CD14-positive monocyte (primary cell): ENCODE measurements around the genes CACNG1 and C17orf58.

GRCh38 chr17:67043950-67044700, at the start of gene CACNG1:
Gene CACNG1 (plus strand): TSS chr17:67044554.
- CAGE, long polyA plus RNA = no peak

GRCh38 chr17:67156927-67157373, 88.0 kb downstream of the HELZ start:
- CAGE, long polyA plus RNA = no peak

DNA sequence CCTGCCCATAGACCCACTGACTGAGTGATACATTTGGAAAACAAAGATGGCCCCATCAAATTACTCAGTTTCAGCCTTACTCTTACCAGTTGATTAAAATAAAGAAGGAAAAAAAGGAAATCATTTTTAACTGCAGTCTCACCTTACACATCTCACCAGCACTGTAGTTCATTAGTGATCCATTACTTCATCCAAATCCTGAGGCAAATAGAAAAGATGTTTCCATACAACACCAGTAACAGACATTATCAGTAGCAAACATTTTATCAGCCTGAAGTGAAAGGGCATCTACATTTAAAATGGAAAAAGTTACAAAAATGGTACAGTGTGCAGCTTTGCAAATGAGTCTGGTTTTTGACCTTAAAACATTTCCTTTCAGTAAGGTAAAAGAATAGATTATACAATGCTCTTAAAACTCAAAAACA, 1.3 kb downstream of the HELZ start:
- CAGE, long polyA plus RNA = no peak

- CAGE, long polyA plus RNA = no peak
Measured at GRCh38 chr17:67260106-67260994, 15.4 kb upstream of the HELZ start.

DNA sequence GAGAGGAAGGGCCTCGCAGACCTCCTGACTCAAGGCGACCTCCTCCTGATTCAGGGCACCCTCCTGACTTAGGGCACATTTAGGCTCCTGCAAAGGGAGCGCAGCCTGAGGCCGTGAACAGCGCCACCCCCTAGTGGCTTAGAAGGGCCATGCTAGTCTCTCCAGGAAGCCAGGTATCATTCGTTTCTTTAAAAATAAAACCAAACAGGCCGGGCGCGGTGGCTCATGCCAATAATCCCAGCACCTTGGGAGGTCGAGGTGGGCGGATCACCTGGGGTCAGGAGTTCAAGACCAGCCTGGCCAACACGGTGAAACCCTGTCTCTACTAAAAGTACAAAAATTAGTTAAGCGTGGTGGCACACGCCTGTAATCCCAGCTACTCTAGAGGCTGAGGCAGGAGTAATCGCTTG, 48.8 kb upstream of the HELZ start:
- CAGE, long polyA plus RNA = no peak

DNA sequence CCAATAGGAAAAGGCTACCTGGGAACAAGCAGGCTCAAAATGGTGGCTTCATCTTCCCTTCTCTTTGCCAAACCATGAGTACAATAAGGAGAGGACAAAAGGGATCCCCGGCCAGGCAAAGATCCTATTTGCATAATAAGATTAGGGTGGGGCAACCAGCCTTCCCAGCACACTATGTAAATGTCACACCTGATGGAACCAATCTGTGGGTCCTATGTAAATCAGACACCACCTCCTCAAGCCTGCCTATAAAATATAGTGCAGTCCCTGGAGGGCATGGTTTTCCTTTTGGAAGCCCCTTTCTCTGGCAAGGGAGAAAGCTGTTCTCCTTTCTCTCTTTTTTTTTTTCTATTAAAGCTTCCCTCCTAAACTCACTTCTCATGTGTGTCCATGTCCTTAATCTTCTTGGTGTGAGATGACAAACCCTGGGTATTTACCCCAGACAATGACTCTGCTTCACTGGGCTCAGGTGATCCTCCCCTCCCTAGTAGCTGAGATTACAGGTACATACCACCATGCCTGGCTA, 44.2 kb downstream of the PSMD12 start:
- CAGE, long polyA plus RNA = no peak

DNA sequence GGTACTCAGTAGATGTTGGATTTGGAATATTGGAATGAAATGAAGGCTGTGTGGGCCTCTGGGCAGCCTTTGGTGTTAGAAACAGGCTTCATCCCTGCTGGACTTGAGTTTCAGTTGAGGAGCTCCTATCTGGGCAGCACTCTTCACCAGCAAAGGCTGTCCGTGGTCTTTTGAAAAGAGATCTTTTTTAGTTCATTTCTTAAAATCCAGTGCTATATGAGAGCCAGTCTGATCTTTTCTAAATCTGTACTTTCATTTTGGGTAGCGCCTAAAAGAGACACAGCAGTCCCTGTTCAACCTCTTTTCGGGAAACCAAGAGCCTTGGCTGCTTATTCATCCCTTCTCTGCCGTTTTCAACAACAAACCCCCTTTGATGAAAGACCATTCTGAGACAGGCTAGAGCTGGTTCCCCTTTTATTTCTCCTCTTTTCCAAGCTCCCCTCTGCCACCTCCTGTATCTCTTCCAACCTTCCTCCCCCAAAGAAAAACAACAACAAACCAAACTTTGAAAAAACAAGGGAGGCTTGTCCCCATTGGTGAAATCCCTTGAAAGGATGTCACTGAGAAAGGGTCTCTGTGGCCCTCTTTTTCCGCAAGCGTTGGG, 101.1 kb downstream of the PITPNC1 start:
- CAGE, long polyA plus RNA = no peak

DNA sequence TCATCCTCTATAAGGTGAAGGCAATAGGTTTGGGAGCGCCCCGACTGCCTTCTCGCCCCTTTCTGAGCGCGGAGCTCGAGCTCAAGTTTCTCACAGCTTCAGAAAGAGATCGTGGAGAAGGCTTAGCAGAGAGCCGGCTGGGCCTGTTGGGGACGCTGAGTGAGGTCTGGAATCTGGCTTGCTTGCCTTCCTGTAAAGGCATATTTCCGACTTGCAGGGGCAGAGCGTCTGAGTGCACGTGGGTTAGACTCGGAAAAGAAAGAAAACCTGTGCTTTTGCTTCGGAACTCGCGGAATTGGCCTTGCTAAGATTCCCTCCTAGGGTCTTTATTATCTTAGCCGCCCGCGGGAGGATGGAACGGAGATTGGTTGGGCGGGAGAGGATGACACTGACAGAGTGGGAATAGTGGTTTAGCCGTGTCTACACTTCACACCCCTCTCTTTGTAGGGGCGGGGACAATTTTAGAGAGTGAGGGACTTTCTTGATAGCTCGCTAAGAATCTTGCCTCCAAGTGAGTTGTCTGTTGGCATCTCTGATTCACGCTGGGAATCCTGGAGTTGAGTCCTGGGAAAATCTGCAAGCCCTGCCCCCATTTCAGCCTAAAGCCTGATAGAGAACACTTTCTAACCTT, 454 bp downstream of the NOL11 start:
- CAGE, long polyA plus RNA = no peak

DNA sequence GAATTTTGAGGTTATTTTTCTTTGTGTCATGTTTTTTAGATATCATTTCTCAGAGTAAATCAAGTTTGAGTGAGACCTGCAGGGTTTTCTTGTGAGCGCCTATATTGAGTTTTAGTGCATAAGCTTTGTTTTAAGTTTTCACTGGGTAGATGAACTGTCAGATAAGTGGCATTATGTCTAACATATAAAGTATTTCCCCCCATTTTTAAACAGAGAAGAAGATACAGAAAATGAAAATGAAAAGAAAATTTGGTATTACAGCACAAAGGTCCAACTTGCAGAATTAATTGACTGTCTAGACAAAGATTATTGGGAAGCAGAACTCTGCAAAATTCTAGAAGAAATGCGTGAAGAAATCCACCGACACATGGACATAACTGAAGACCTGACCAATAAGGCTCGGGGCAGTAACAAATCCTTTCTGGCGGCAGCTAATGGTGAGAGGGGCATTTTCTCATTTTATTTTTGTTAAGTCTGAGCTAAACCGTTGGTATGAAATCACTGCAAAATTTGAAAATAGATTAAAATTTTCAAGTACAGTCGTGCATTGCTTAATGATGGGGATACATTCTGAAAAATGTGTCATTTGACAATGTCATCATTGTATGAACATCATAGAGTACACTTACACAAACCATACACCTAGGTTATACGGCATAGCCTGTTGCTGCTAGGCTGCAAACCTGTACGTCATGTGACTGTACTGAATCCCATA, 41.1 kb downstream of the BPTF start:
- CAGE, long polyA plus RNA = no peak

- CAGE, long polyA plus RNA = no peak
Measured at GRCh38 chr17:67993350-67994258, 2.7 kb downstream of the C17orf58 start.

GRCh38 chr17:67995532-67995893, 756 bp downstream of the C17orf58 start:
- CAGE, long polyA plus RNA = no peak

DNA sequence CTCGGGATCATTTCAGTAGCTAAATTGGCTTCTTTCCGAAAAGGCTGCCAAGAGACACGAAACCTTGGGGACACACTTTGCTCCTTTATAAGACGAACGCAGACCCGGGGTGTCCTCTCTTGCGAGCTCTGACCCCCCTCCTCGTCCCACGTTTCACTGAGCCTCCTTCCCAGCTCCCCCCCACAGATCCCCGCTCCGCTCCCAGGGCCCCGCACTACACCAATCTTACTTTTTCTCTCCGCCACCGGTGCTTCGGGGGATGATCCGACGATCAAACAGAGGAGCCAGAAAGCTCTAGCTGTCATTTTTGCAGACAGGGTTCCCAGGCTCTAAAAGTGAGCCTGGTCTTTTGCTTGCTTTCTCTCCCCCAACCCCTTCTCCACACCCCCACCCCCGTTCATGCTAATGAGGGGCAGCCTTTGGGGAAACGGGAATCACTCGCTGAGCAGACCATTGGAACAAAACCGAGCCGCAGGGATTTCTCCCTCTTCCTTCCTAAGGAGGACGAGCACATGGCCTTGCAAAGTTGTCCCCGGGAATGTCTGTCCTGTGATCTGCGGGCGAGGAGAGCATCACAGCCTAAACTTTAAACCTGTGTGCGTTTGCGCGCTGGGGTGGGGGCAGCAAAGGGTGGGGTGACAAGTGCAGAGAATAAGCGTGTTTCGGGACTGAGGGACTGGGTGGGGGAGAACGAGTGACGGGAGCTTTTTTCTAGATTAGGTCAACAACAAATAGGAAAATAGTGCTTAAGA, at the start of gene C17orf58:
Gene C17orf58, minus strand, starts transcription at position 576 of the 752 bp plus-strand sequence.
- CAGE, long polyA plus RNA = no peak

DNA sequence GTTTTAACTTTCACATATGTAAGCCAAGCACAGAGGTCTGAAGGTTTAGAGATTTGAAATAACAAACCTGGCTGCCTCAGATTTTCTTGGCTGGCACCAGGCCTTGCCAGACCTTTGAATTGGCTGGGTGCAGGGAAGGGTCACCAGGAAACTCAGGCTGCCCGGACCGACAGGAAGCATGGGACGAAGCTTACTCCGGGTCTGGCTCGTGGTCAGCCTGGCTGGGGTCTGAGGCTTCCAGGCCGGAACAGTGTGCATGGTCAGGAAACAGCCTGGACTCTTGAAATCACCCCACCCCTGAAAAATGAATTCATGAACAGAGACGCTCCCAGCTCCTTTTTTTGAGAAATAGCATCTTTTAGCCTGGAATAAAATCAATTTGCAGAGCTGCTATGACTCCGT, 35.1 kb downstream of the KPNA2 start:
- CAGE, long polyA plus RNA = no peak

- CAGE, long polyA plus RNA = no peak
Measured at GRCh38 chr17:68102304-68102922, 66.9 kb downstream of the KPNA2 start.

DNA sequence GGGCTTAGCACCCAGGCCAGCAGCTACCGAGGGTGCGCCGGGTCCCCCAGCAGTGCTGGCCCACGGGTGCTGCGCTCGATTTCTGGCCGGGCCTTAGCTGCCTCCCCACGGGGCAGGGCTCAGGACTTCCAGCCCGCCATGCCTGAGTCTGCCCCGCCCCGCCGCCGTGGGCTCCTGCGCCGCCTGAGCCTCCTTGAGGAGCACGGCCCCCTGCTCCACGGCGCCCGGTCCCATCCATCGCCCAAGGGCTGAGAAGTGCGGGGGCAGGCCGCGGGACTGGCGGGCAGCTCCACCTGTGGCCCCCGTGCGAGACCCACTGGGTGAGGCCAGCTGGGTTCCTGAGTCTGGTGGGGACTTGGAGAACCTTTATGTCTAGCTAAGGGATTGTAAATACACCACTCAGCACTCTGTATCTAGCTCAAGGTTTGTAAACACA, 67.8 kb upstream of the AMZ2 start:
- CAGE, long polyA plus RNA = no peak

DNA sequence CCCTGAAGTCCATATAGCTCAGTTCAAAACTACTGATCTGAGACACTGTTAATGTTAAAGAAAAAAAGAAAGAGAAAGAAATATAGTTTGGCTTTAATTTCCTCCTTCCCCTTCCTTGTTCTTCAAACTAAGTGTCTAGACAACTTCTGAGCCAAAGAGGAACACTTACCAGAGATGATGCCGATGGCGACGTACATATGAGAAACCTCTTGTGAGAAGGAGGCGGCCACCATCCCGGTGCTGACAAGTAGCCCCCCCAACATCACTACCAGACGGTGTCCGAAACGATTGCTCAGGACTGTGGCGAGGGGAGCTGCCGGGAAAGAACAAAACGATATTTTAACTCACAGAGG, 17.2 kb downstream of the SLC16A6 start:
- CAGE, long polyA plus RNA = no peak

GRCh38 chr17:68295971-68296497, 4.7 kb downstream of the ARSG start:
- CAGE, long polyA plus RNA = no peak

GRCh38 chr17:68319019-68319818, 27.9 kb downstream of the ARSG start:
- CAGE, long polyA plus RNA = no peak

DNA sequence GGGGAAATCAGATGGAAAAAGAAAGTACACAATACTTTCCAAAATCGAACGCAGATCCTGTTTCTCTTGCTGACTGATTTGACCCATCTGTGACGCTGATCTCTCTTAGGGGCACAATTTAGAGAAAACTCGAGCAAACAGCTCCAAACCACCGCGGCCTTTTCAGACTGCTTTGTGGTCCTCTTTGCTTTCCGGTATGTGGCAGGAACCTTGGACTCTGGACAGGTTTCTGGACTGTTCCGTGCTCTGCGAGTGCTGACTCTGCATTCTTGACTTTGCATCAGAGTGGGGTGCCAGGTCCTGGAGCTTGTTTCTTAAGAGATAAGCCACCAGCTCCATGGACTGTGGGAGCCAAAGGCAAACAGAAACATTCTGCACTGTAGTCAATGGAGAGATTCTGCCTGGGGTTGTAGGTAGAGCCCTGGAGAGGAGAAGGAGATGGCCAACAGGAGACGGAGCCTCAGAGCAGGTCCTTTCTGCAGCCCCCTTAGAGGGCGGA, 65.7 kb downstream of the WIPI1 start:
- CAGE, long polyA plus RNA = no peak

DNA sequence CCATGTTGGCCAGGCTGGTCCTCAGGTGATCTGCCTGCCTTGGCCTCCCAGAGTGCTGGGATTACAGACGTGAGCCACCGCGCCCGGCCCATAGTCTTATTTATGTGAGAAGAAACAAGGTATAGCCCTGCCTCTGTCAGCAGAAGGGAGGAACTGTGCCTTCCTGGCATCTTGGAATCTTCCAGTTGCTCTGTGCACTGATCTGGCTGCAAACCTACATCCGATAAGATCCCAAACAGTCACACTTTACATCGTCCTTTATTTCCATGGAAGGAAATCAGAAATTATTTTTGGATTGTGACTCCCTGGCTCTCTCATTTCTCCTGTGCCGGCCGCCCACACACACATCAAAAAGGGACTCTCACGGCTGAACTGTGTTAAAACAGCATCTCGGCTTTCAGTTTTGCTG, 23.3 kb downstream of the WIPI1 start:
- CAGE, long polyA plus RNA = no peak